Fibroblast of the aortic adventitia (primary cell): ENCODE measurements around a stretch of chr1.

DNA sequence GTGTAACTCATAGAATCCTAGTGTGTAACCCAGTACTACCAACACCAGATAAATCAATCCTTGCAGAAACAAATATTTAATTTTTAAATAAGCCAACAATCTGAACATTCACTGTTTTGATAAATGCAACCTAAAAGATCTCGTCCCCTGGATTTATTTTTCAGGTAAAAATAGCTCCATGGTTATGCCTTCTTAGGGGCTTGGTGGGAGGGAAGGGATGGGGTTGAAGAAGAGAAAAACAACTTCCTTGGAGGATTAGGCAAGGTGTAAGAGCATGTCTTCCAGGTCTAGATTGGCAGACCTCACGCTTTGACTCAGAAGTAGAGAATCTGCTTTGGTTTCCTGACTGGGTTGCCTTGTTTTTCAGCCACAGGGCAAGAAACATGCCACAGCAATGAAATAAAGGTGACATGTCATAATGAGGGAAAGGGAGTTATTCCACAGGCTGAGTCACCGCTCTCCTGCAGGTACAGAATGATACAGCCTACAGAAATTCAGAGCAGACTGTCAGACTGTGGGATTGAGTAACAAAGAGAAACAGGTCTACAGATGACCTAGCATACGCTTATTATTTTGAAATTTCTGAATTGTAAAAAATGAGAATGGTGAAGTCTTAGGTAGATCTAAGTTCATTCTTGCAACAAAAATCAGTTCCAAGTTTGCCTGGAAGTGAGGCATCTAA is 45.4 kb downstream of the IRF2BP2 start:
- CAGE, long polyA plus RNA: no peak

- CAGE, long polyA plus RNA: no peak
Measured at GRCh38 chr1:234598660-234599026, 11.3 kb downstream of the IRF2BP2 start.

GRCh38 chr1:234603771-234604409 is 6.1 kb downstream of the IRF2BP2 start:
- CAGE, long polyA plus RNA: no peak

GRCh38 chr1:234606916-234607783 is 2.8 kb downstream of the IRF2BP2 start:
- CAGE, long polyA plus RNA: no peak

DNA sequence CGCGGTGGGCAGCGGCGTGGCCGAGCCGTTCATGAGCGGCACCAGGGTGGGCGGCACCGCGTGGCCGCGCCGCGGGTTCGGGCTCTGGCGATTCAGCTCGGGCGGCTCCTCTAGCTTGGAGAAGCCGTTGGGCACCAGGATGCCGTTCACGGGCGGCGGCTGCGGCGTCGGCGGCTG is 1.2 kb downstream of the IRF2BP2 start:
- CAGE, long polyA plus RNA: no peak

DNA sequence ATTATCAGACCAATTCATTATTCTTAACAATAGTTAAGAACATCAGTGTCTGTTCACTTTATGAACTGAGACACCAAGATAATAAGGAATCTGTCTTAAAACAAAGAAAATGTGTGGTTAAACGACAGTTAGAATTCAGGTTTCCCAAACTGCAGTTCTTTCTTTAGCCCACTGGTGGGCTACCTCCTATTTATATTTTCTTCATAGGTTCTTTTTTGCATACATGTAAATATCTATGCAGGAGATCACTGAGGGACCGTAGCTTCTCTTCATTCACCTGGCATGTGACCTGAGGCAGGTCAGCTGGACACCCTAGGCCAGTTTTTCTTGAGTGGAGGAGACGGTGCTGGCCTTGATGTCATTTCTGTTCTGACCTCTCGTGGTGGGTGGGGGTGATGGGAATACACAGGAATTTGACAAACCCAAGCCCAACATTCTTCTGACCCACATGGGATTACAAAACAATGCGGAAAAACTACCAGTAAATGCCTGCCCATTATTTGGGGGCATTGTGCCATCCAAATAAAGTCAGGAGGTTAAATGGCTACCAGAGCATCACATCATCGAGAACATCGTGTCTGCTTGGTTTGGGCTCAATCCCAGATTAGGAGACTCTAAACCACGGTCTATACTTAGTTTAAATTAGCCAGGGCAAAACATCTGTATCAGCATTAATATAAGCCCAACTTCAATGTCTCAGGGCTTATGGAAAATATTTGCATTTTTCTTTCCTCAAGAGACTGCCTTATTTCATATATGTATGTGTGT is 7.2 kb upstream of the IRF2BP2 start:
- CAGE, long polyA plus RNA: no peak

DNA sequence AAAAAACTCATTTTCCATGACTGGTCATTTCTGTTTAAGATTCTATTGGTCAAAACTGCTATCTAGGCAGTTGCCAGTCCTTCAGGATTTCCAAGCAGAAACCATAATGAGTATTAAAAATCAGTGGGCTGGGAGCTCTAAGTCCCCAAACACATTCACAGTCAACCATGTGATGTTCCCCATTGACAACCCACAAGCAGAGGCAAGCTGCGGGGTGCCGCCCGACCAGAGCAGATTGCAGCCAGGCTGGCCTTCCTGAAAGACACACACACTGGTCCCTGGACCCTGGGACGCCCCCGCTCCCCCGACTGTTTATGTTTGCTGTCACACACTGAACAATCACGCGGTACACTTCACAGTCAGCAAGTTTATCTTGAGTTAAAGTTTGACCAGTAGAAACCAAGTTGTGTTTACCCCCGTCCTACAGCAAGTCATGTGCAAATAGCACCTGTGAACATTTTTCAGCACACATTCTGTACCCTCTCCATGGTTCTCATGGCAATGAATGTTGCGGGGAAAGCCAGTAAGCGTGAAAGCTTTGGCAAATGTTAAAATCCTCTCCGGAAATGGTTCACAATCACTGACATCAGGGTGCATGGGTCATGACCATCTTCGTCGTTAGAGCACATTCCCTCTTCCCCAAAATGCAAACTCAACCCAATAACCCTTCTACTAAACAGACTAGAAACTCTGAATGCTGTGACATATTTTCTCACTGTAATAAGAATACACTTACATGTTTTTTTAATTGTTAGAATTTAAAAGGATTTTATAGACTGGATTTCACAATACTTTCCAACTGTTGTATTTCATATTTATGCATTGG is 33.2 kb upstream of the IRF2BP2 start:
- CAGE, long polyA plus RNA: no peak

GRCh38 chr1:234715170-234716160 is 105.5 kb upstream of the IRF2BP2 start:
- CAGE, long polyA plus RNA: no peak

DNA sequence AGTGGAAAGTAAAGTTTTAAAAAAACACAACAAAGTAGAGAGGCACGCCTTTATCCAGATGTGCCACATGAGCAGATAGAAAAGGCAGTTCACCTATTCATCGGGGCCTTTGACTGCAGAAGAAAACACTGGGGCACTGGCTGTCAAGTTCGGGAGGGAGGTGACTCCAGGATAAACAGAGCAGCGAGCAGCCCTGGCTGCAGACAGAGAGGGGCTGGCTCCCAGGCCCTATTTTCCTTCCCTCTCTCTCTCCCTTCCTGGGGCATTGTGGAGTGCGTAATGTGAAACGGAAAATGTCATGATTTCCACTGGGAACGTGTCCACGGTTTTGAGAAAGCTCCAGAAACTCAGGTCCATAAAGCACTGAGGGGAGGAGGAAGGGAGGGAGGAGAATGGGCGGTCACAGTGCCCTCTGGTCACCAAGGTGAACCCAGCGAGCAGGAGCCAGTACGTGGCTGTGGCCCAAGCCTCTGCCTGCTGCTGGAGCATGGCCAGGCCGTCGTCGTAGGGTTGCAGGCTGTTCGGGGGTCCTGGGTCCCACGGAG is 114.6 kb upstream of the IRF2BP2 start:
- CAGE, long polyA plus RNA: no peak

DNA sequence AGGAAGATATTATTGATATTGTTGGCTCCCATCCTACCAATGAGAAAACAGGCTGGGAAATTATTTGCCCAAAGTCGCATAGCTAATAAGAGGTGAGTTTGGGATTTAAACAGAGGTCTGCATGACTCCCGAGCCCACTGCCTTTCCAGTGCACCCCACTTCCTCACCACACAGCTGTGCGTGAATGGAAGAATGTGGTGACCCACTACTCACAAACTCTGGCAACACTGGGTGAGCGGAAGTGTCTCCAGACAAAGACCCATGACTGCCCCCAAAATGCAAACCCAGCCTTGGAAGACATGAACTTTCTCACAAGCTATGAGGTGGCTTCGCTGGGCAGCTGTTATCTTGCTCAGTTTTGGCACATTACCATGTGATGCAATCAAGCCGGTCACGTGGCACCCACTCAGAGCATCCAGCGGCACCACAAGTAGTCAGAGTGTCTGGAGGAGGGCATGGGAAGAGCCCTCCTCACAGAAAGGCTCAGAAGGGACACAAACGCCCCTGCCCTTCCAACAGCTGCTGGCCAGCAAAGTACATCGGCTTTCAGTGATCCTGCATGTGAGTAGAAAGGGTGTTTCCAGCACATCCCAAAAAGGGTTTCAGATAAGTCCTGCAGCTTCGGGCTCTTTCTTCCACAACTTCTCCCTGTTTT is 145.4 kb upstream of the IRF2BP2 start:
- CAGE, long polyA plus RNA: no peak

- CAGE, long polyA plus RNA: no peak
Measured at GRCh38 chr1:234760351-234760730, 150.4 kb upstream of the IRF2BP2 start.

- CAGE, long polyA plus RNA: no peak
Measured at GRCh38 chr1:234844312-234845017, 234.5 kb upstream of the IRF2BP2 start.

DNA sequence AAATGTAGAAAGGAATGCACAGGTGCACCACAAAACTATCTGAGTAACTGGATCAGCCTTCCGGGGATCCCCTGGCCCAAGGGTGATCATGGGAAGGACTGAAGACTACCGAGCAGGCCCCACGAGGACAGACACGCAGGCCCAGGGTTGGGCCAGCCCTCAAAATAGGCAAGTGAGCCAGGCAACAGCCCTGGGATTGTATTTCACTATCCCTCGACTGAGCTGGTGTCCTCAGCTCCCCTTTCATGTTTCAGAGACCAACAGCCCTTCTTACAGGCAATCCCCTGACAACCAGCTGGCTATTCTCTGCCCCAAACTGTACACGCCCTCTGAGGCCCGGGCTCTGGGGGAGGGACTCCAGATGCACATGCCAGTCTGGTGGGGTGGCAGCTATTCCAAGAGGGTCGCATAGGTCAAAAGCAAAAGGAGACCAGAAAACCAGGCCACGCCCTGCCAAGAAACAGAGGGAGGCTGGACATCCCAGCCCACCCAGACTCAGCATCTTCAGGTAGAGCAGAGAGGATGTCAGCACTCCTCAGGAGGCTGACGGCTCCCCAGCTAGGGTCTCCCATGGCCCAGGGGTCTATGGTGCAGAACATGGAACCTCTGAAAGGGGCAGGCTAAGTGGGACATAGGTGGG is 243.0 kb downstream of the TOMM20 start:
- CAGE, long polyA plus RNA: no peak

GRCh38 chr1:234933463-234934077 is 195.1 kb downstream of the TOMM20 start:
- CAGE, long polyA plus RNA: no peak

- CAGE, long polyA plus RNA: no peak
Measured at GRCh38 chr1:234969482-234970378, 158.9 kb downstream of the TOMM20 start.

DNA sequence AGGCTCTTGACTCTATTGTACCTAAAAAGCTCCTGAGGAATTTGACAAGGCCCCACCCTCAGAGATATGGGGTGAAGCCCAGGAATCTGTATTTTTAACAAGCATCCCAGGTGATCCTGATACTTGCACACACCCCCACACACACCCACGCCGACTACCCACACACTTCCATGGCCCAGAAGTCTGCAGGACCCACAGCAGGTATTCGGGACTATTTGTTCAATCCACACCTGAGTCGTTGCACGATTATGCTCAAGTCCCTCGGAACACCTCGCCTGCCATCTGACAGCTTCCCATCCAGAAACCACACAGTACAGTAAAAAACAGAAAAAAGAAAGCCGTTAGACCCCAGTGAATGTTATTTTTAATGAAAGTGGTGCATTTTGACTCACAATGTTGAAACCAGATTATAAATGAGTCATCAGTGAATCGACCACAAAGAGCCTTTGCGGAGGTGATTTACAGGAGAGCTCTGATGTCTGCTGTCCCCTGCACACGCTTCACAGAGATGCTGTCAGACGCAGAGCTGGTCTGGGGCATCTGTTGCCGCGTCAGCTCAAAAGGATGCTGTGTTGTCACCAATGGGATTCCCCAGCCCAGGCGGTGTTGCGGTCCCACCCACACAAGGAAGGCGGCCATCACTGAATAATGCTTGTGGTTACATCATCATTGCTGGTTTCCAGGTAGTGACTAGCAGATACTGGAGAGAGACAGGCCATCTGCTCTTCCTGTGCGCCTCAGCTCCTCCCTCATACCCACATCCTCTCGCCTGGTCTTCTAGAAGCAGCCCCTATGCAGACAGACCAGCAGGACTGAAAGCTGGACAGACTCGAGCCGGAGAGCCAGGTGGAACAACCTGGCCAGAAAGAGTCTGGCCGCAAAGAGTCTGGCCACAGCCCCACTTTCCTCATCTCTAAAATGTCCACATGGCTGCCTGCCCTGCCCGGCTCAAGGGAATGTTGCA is 116.9 kb downstream of the TOMM20 start:
- CAGE, long polyA plus RNA: no peak

DNA sequence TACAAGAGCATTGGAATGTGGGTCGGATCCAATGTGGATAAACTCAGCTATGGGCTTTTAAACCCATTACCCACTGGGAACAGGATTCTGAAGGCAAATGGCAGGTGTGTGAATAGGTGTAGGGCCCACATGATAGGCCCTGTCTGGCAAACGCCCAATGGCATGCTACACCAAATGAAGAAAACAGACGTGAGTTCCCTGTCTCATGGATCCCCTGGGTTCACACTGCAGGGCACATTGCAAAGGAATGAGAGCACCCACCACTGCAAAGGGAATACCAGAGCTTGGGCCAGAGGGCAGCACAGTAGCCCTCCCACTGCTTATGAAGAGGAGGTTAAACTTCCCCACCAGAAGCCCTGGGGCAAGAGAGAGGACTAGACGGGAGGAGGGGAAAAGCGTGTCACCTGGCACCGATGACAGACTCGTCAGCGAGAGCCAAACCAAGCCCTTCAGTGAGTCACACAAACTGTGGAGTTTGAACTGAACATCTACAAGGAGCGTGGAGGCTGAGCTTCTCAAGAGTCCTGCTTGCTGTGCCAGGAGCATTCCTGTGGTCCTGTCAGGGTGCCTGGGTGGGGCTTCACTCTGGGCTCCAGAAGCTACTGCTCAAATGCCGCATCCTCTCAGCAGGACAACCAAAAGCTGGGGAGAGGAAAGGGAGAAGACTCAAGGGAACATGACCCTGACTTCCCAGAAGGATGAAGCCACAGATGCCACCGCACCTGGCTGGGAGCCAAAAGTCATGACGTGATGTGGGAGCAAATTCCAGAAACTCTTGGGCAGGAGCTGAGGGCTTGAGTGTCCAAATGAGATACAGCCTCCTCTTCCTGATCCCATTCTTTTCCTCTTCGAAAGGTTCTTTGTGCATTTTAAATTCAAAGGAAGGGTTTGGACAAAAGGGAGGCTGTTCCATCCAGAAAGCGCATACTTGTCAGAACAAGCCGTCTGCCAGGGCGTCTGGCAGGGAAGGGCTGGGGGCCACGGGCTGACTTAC is 61.0 kb downstream of the TOMM20 start:
- CAGE, long polyA plus RNA: no peak

DNA sequence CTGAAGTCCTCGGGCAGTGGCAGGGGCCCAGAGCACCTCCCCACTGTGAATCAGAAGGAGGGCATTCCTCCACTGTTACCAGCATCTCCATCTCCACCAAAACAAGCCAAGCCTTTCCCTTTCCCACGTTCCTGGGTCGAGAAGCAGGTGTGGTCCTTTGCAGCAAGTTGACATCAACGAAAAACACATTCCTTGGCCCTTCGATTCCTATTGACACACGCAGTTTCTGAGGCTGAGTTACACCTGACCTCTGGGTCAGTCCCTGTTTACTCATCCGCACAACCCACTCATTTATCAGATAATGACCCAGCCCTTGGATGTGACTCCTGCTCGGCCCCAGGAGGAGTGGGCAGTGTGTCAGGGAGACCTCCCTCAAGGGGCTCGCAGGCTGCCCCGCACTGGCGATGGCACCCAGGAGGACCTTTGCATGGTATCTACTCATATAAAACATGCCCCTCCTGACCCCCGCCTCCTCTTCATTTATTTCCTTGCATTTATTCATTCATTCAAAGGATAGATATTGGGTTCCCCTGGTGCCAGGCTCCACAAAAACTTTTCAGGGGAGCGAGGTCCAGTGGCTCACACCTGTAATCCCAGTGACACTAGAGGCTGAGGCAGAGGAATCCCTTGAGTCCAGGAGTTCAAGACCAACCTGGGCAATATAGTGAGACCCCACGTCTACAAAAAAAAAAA is 60.2 kb downstream of the TOMM20 start:
- CAGE, long polyA plus RNA: no peak

DNA sequence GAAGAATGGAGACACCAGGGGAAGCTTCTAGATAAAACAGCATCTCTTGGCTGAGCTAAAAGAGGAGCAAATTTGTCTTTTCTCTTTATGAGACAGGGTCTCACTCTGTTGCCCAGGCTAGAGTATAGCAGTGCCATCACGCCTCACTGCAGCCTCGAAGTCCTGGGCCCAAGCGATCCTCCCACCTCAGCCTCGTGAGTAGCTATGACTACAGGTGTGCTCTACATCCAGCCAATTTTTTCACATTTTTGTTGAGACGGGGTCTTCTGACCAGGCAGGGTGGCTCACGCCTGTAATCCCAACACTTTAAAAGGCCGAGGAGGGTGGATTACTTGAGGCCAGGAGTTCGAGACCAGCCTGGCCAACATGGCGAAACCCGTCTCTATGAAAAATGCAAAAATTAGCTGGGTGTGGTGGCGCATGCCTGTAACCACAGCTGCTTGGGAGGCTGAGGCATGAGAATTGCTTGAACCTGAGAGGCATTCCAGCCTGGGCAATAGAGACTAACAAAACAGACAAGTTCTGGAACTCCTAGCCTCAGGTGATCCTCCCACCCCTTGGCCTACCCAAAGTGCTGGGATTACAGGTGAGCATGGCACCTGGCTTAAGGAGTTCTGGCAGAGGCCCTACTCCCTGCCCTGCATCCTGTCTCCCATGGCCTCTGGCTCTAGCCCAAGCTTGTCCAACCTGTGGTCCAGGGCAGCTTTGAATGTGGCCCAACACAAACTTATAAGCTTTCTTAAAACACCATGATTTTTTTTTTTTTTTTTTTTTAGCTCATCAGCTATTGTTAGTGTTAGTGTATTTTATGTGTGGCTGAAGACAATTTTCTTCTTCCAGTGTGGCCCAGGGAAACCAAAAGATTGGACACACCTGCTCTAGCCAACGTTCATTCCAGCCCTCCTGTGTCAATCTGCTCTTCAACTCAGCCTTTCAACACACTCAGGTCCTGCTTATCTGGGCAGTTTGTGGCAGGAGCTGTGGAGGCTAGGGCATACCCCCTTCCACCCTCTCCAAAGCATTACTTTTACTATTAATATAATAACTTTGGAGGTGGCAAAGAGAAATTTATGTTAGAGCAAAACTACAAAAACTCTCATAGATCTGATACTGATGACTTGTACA is 20.5 kb downstream of the TOMM20 start:
- CAGE, long polyA plus RNA: no peak

GRCh38 chr1:235141121-235141682 is 12.6 kb upstream of the TOMM20 start:
- CAGE, long polyA plus RNA: no peak